ENCODE results near the genes TBC1D1 and TLR6.

DNA sequence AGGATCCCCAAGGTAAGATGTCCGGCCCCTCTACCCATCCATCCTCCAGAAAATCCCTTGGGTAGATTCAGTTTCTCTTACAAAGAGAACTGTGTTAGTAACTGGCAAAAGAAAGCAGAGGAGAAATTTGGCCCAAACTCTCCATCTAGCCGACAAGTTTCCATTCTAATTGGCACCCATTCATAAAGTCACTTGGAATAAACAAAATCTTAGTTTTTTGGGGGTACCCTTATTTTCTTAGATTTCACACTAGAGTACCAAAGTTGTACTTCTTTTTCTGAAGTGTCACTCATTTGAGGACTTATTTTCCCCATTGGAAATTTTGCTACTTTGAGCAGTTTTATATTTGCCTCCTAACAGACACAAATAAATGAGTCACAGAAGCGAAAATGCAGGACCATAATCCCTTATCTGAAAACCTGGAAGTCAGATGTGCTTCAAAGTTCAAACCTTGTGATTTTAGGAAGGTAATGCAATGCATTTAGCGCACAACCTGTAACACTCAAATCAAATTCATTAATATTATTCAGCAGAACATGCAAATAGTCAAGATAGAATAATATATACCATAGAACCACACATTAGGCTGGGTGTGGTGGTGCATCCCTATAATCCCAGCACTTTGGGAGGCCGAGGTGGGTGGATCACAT is 7.0 kb downstream of the RELL1 start:
- PRO-cap = no peak
- RAMPAGE, long total RNA = no peak

GRCh38 chr4:37818684-37819204 is 7.7 kb upstream of the PGM2 start:
- PRO-cap = no peak
- RAMPAGE, long total RNA = no peak

DNA sequence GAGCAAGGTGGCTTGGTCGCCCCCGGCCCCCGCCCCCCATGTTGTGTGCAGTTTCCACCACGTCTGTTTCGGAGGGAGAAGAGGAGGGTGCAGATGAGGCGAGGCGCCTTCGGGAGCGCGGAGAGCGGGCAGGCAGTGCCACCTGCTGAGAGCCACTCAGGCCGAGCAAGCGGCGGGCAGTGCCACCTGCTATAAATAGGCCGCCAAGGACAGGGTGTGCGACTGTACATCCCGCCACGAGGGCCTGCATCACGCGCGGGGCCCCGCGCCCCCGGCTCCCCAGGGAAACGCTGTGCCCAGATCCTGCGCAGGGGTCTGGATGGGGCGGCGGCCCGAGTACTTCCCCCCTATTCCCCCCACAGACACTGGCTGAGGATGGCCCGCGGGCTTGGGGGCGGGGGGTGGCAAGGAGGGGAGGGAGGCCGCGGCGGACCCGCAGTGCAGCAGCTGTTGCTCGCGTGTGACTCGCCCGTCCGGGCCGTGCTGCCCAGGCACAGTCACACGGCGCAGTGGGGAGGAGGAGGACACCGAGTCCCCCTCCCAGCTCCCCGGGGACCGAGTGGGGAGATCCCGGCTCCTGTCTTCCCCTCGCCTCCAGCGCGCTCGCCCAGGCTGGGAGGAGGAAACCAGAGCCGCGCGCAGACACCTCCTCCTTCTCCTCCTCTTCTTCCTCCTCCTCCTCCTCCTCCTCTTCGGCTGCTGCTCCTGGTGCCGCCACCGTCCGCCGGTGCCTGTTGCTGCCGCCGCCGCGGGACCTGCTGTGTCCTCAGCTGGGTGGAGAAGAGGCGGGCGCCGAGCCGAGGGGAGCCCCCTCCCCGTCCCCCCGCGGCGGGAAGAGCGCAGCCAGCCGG is at the start of gene TBC1D1:
TSS of gene TBC1D1 (plus strand) at position 686 of the 851 bp plus-strand sequence.
- PRO-cap = bidirectional peak, plus-strand start at position 221 of the sequence, minus-strand start outside the sequence; bidirectional peak, plus-strand start at position 500 of the sequence, minus-strand start at position 462 of the sequence; bidirectional peak, plus-strand start at position 689 of the sequence, minus-strand start at position 605 of the sequence
- RAMPAGE, long total RNA = start-site peak on the plus strand centred at position 697 of the sequence, 47 bp wide, 12 reads

DNA sequence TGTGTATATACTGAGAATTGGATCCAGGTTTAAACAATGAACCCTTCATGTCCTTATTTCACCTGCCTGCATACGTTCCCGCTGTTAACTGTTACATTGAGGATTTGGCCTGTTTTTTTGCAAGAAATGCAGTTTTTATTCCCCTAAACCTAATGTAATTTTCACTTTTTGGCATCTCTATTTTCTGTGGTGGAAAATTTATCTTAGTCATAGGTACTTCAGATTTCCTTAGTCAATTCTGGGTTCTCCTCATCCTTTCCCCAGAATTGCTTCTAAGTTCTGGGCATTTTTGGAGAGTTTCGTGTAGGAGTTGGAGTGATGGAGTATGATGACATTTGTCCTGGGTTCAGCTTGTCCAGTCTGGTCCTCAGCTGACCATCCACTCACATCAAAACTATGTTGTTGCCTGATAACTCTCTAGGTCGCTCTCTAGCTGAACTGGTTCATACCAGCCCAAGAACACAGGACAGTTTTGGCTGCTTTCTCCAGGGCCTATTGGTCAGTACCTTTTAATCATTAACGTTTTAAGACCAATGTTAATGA is 13.2 kb downstream of the PTTG2 start:
- PRO-cap = no peak
- RAMPAGE, long total RNA = no peak

GRCh38 chr4:37976890-37977744 is 16.9 kb downstream of the PTTG2 start:
- PRO-cap = bidirectional peak, plus-strand start at chr4:37977336, minus-strand start at chr4:37977204
- RAMPAGE, long total RNA = no peak

DNA sequence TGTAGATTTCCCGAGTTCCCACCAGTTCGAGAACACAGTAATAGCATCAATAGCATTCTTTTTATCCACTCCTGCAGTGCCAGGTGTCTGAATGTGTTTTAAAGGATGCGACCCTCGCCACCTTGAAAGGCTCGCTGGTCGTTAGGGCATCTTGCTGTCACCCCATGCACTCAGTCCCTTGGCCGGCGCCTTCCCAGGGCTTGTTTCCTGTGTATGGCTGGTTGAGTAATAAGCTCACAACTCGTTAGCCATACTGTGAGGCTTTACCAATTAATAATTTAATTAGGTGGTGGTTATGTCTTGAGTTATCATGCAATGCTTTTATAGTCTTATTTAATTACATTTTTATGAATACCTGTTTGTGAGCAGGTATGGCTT is 18.0 kb downstream of the PTTG2 start:
- PRO-cap = no peak
- RAMPAGE, long total RNA = no peak

DNA sequence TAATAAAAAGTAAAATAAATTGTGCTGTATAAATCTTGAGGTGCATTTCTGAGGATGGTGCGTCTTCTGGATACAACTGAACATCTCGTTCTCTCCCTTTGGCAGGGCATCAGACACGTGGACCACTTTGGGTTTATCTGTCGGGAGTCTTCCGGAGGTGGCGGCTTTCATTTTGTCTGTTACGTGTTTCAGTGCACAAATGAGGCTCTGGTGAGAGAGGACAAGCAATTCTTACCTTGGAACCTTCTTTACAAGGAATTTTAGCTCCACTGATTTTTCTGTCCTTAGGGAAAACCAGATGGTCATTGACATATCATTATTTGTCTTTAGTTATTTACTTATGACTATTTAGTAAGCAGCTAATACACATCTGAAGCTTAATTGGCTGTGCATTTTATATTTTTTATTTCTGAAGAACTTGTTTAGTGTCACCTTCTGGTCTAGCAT is 60.3 kb downstream of the PTTG2 start:
- PRO-cap = no peak
- RAMPAGE, long total RNA = no peak

DNA sequence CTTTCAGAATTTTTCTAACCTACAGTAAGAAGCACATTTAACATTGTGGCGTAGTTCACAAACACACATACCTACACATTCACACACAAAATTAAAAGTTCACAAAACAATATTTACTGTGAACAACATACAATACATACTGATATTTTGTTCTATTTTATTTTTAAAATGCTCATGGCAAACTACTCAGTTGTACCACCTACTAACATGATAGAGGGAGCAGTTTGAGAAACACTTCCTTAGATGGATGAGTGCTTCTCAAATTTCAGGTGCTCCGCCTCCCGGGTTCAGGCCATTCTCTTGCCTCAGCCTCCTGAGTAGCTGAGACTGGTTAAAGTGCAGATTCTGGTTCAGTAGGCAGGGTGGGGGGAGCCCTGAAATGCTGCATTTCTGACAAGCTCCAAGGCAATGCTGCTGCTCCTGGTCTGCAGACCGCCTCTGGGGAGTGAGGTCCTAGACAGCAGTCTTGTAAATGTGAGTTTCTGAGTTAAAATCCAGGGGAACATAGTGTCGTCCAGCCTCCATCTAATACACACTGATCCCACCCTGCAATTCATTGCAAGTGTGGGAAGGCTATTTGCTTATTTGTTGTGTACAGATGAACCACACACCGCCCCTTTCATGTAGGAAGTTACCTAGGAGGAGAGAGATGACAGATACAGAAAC is 86.9 kb downstream of the PTTG2 start:
- PRO-cap = no peak
- RAMPAGE, long total RNA = no peak

DNA sequence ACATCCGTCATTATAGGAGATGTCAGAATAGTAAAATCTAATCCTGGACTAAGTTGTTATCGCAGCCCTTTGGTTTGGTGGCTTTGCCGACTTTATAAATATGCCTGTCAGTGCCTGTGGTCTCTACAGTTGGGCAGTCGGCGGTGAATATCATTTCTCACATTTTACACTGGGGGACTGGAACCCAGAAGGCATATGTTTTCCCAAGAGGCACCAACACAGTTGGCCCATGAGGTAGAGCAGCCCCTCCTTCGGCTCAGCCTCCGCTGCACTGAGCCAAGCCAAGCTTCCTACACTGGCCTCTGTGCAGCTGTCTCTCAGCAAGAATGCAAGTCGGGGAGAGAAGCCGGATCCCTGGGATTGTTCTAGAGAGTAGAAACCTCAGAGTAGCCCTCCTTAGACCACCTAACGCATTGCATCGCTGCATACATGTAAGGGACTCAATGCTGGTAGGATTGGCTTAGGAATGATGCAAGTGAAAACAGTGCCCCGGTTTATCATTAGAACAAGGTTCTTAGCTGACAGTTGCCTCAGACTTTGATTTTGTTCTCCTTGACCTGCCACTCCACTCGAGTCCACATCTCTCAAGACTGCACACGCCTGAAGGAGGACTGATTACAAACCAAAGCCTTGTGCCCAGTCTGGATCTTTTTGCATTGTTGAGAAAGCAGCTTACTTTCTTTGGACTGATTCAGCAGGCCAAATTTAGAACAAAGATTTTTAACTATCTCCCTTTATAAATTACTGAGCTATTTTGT is 125.3 kb downstream of the PTTG2 start:
- PRO-cap = no peak
- RAMPAGE, long total RNA = no peak

GRCh38 chr4:38089747-38090214 is 129.6 kb downstream of the PTTG2 start:
- PRO-cap = no peak
- RAMPAGE, long total RNA = start-site peak on the plus strand at chr4:38089930-38089937, 21 reads

GRCh38 chr4:38313814-38314628 is 350.0 kb upstream of the KLF3 start:
- PRO-cap = no peak
- RAMPAGE, long total RNA = no peak

DNA sequence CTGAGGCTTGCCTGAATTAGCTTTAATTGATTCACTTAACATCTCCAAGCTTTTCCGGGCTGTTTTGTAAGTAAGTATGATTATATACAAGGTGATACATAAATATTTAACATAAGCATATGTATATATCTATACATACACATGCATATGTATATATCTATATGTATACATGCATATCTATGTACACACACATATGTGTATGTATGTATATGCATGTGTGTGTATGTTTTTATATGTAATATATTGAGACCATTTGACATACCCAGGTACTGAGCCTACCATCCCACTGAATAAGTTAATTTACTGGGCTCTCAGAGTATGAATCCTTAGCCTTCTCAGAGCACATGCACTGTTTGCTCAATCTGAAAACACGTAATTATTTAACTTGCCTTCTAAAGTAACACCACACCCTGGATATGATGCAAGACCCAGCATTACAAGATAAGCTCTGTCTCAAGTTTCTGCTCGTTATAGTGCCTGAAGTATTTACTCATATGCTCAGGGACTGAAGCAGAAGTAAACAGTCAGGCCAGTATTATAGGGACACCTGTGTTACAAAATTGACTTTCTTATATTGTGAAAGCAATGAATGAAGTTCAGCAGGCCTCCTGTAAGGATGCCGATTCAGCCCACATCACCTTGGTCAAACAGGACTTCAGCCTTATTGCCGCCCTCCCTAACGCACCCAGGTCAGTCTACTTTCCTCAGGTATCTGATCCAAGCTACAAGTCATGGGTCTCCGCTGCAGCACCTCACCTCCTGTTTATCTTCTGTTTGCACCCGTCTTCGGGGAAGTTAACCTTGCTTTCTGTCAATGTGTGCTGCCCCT is 43.0 kb upstream of the KLF3 start:
- PRO-cap = no peak
- RAMPAGE, long total RNA = no peak

GRCh38 chr4:38625474-38625937 is 38.5 kb upstream of the KLF3 start:
- PRO-cap = no peak
- RAMPAGE, long total RNA = no peak

- PRO-cap = no peak
- RAMPAGE, long total RNA = start-site peak on the plus strand at chr4:38672562-38672580, 14 reads
Measured at GRCh38 chr4:38672089-38672823, 8.3 kb downstream of the KLF3 start.

DNA sequence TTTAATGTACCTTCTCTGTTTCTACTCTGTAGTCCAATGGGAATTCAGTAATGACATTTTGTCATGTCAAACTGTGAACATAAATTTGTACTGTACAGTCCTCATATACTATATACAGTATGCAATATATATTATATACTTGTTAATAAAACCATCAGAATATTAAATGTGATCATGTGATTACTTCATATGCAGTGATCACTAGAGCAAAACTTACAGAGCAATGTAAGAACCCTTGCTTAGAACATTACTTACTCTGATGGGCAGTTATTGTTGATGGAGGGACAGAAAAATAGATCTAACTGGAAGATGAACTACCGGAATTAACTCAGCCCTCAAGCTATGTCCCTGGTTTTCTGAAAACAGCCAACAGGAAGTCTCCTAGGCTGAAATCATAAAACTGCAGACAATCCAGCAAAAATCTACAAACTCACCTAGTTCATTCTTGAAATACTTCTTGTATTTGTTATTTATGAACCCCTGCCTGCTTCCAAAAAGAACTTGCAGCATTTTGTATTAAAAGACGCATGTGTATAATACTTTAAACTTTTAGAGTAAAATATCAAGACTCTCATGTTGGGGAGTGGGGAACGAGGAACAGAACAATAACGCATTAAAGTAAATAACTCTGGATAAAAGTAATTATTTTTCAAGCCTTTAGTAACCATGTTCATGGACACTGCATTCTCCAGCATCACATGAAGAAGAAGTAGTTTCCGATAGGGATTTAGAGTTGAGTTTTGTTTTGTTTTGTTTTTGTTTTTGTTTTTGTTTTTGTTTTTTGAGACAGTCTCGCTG is 37.1 kb downstream of the KLF3 start:
- PRO-cap = no peak
- RAMPAGE, long total RNA = no peak

DNA sequence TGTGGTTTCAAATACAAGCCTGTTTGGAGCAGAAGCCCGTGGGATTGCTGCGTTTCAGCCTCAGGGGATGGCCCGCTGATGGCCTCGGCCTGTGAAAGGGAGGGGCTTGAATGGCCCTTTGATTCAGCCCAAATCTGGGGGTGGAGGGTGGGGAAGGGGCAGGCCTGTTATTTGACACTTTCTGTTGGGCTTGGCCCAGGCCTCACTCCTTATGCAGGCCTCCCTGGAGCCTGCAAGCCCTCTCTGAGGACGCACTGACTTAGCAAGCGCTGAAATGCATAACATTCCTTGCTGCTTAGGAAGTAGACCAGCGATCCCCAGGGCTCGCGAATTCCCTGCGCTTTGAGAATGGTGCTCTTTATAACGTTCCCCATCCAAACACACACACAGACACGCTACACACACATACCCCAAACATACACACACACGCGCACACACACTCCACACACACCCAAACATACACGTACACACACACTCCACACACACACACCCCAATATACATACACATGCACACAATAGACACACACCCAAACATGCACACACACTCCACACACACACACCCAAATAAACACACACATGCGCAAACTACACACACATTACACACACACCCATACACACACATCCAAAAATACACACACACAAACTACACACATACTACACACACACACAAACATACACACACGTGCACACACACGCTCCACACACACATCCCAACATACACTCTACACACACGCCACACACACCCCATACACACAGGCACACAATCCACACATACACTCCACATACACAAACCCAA is 29.6 kb downstream of the TLR10 start:
- PRO-cap = bidirectional peak, plus-strand start at position 284 of the sequence, minus-strand start at position 93 of the sequence
- RAMPAGE, long total RNA = no peak

DNA sequence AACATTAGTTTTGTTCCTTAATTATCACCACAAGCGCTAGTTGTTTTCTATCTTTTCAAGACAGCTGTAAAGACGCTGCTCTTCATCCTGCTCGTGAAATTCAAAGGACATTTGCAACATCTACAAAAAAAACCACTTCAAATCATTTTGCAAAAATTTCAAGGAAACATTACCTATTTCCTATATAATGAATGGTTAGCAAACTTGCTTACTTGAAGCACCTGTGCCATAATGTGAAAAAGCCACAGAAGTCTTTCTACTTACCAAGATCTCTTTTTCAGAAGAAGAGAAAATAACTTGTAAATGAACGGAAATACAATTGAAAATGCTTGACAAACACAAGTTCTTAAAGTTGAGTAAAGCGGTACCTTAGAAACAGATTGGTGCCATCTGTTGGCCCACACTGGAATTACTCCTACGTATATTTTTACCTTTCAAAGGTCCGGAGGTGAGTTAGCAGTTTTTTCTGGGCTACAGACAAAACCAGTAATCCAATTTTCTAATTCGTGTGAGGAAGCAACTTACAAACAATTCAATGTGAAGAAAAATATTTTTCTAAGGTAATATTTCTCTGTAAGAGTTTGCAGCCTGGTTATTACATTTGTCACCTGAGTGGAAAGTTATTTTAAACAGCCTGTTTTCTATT is at the start of gene TLR6:
TSS of gene TLR6 (minus strand) at position 321 of the 646 bp plus-strand sequence.
- PRO-cap = no peak
- RAMPAGE, long total RNA = start-site peak on the minus strand centred at position 325 of the sequence, 77 bp wide, 16 reads

DNA sequence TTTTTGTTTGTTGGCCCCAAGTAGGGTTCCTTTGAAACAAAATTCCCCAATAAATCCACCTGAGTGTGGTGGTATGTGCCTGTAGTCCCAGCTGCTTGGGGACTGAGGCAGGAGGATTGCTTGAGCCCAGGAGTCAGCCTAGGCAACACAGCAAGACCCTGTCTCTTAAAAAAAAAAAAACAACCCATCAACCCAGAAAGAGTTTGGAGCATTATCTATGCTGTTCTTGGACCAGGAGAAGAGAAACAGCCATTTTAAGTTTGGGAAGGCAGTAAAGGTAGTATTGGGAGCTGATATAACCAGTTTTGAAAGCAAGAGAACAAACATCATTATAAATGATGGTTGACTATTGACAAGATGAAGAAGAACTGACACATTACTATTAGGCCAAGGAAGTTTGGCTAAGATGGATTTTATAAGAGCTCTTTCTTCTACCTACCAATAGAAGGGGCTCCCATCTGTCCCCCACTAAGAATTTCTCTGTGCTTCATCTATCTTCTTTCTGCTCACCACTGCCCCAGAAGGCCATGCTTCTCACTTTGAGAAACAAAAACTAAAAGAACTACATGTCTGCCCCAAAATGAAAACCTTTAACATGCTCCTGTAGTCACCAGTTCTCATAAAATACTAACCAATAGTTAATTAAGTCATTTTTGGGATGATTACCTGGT is 2.1 kb downstream of the TMEM156 start:
- PRO-cap = no peak
- RAMPAGE, long total RNA = no peak

DNA sequence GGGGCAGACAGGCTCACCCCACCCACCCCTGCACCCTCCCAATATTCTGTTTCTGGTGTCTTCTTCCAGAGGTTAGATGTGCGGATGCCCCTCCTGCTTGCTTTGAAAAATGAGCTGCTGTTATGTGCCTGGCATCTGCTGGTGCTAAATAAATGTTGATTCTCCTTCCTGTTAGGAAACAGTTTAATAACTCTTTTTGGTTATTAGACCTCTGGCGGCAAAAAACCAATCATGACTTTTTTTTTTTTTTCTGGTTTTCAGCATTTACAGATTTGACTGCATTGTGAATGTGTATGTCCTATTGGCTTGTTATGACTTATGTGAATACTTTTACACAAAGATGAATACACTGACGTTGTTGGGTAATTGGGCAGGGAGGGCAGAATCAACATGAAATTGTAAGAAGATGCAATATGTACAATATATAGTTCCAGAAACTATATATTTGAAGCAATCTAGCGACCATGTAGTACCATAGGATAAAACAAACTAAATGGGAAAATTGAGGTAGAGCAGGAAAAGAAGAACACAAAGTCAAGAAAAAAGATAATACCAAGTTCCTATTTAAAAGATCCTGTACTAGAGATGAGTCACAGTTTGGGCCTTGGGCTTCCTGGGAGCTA is 13.7 kb upstream of the TMEM156 start:
- PRO-cap = no peak
- RAMPAGE, long total RNA = no peak

DNA sequence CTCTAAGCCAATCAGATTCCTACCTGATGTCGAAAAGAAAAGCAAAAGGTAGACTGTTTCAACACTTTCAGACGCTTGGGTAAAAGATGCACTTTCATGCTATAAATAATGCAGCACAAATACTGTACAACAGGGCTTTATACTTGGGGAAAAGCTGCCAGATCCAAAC is 742 bp upstream of the WDR19 start:
- PRO-cap = no peak
- RAMPAGE, long total RNA = no peak

Measured in vagina (tissue), 1 donor.